Colonic mucosa (tissue), 1 donor: ENCODE data around the gene PTGER2.

DNA sequence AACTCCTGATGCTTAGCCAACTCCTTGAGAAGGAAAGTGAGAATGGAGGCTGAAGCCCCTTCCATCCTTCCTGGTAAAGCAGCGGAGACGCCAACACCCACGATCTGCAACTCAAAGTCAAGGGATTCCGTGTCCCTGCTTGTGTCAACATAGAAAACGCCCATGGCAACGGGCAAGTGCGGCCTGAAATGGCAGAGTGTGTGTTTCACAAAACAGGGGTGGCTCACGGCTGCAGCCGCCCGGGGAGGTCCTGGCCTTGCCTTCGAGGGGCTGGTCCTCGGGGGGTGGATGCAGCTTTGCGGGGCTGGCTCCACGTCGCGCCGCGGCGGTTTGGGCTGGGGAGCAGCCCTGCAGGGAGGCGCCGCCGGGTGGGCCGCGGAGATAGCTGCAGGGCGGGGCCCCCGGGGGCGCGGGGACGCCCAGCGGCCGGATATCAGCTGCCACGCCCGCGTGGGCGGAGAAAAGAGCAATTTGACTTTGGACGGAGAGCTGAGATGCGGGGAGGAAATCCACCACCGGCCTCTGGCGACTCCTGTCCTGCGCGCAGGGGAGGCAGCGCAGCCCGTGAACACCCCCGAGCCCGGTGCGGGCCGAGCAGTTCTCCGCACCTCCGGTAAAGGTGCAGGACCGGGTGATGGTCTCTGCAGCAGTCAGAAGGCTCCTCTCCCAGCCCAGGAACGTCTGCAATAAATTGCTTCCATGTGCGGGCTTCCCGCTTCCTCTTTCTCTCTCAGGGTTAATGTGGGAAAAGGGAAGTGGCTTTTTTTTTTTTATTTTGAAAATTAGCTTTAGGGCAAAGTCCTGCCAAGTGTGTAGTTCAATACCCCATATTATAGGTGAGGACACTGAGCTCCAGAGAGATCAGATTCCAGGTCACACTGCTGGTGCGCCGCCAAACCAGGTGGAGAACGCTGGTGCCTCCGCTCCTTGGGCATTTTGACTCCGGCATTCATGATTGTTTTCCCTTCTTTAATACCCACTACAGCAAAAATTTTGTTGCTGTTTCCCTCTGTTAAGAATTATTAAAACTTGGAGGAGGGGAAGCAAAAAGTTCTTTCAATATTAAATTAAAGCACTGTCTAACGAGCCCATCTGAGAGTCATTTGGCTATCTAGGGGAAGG, 110.6 kb downstream of the ARF6 start:
- PRO-cap, result bidirectional peak, plus-strand start at position 469 of the sequence, minus-strand start at position 332 of the sequence; bidirectional peak, plus-strand start at position 895 of the sequence, minus-strand start at position 683 of the sequence

- PRO-cap, result no peak
These were observed 29.4 kb downstream of the SOS2 start for GRCh38 chr14:50201956-50202316.

DNA sequence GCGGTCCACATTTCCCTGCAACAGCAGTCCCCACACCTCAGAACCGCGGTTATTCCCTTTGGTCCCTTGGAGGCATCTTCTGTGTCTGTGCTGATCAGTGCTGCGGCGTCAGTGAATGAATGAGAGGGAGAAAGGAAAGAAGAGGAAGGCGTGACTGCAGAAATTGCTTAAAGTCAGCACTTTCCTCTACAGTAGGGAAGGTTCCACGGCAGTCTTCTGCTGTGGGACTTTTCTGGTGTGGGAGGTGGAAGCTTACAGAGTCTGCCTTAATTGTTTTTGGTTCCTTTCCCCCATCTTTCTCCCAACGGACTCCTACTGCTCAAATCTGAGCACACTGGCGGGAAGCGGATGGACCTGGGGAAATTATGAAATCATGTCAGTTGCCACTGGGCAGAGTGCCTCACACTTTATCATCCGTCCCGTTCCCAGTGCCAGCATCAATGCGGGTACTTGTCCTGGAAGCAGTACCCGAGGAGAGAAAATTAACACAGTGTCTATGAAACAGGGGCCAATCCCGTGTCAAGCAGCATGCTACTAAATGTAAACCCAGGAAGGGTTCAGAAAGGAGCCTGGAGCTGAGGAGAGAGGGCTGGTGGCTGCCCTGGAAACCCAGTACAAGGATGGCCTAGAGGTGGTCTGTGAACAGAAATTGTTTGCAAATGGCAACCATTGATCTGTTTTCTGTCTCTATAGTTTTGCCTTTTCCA, 654 bp upstream of the CDKL1 start:
- PRO-cap, result unidirectional peak, minus-strand start at position 113 of the sequence

- PRO-cap, result no peak
These were observed 23.3 kb downstream of the SAV1 start for GRCh38 chr14:50644684-50645263.

DNA sequence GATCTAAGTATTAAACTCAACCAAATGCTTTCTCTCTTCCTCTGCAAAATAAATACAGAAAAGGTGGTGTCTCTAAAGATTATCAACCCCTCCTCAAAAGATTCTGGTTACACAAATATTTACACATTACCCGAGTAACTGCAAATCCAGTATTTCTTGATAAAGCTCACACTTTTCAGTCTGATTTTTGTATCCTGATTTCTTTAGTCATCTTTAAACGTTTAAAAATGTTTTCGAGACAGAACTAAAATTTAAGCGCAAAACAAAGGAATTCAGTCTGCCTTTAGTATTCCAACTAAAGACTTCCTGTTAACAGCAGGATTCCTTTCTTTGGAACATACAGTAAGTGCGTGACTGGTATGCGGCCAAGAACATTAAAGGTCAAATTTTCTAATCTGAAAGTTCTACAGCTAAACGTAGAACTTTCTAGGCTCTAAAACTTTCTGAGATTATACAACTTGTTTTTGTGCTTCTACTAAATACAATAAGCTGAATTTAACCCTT, 10.0 kb downstream of the SAV1 start:
- PRO-cap, result no peak

DNA sequence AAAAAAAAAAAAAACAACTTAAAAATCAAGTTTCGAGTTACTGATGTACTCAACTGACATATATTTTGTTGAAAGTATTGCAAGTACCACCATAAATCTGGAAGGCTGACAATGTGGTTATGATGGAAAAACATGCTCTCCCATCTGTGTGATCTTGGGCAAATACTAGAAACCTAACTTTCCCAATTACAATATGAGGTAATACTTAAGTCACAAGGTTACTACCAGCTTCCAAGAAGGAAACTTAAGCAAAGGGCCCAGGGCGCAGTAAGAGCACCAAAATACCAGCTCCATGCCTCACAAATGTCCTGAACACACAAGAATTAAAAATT, 1.4 kb downstream of the SAV1 start:
- PRO-cap, result unidirectional peak, plus-strand start at position 247 of the sequence

GRCh38 chr14:50667115-50667607, 945 bp downstream of the SAV1 start:
- PRO-cap, result no peak

- PRO-cap, result no peak
These were observed 60.2 kb downstream of the NIN start for GRCh38 chr14:50770633-50771270.

DNA sequence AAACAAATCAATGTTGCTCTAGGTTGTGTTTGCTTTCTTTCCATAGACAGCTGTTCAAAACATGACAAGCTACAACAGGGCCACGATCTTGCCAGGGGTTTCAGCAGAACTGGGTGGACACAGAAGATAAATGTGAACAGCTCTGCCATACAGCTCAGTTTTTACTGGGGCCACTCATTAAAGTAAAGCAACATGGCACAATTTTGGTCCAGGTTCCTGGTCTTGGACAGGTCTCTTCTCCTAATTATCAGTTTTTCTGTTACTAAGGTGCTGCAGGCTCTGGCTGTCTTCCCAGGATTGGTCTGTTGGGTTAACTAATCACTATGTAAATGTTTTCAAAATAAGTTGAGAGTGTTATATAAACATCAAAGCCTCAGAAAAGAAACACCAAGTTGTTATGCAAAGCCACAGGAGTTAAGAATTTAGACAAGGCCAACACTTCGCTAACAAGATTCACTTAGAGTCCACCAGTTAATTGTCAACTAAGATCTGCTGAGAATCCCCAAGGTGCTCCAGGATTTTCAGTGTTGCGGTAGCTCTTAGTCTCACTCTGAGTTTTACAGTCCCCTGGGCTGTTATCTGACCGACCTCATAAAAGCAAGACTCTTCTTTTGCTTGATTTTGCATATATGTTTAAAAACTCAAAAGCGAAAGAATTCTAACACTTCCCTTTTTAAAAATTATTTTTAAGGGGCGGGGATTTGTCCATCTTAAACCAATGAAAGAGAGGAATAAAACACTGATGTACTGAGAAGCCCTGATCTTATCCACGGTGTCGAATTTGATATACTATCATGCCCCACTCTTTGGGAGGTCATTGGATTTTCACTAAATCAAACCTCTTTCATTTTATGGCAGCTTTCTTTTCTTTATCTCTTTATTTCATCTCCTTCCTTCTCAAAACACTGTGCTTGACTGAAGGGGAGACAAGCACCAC, 7.2 kb downstream of the NIN start:
- PRO-cap, result unidirectional peak, minus-strand start at position 581 of the sequence

DNA sequence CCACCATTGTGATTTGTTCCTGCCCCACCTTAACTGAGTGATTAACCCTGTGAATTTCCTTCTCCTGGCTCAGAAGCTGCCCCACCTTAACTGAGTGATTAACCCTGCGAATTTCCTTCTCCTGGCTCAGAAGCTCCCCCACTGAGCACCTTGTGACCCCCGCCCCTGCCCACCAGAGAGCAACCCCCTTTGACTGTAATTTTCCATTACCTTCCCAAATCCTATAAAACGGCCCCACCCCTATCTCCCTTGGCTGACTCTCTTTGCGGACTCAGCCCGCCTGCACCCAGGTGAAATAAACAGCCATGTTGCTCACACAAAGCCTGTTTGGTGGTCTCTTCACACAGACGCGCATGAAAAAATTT, 24.7 kb downstream of the ABHD12B start:
- PRO-cap, result no peak

DNA sequence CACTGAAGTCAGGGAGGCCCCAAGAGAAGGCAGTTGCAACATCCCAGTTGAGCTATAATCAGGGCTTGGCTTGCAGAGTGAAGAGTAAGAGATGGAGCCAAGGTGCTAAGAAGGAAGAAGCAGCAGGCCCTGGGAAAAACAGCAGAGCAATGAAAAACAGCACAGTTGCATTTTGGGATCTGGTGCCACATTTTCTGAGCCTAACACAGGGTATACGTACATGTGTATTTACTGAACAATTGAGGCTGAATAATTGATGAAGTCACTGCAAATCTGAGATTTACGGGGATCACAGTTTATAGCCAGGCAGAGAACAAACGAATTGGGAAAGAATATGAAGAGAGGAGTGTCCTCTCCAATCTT, 171.7 kb upstream of the FRMD6 start:
- PRO-cap, result no peak

DNA sequence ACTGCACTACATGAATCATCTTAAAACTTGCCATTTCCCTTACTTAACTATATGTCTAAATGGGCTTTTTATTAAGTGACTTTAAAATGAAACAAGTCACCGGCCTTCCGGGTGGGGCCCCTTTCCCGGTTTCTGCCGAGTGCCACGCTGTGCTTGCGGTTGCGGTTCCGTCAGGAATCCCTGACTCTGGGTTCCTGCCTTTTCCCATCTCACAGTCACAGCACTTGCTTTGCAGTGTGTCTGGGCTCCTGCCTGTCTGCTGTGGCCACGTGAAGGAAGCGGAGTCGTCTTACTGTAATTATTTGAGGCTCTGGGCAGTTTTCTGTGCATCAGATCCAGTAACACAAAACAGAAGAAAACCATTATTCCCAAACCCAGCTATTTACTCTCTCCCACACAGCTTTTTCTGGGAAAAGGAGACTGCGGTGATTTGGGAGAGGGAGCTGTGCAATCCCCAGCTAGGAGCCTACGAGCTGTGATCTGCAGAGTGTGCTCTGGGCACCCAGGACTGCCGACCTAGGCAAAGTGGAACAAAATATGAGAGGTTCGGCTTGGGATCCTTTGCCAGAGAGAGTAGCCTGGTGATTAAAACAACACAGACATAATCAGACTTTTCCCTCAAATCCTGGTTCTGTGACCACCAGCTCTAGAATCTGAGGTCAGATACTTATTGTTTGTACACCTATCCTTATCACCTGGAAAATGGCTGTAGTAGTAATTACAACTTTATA, 43.9 kb upstream of the FRMD6 start:
- PRO-cap, result no peak

DNA sequence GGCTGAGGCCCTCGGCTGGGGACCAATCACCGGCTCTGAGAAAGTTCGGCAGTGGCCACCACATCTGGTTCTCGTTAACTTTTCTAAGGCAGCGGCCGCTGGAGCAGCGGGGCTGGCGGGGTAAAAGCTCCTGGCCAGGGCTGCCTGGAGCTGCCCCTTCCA, 161 bp upstream of the NID2 start:
- PRO-cap, result bidirectional peak, plus-strand start at position 86 of the sequence, minus-strand start outside the sequence

DNA sequence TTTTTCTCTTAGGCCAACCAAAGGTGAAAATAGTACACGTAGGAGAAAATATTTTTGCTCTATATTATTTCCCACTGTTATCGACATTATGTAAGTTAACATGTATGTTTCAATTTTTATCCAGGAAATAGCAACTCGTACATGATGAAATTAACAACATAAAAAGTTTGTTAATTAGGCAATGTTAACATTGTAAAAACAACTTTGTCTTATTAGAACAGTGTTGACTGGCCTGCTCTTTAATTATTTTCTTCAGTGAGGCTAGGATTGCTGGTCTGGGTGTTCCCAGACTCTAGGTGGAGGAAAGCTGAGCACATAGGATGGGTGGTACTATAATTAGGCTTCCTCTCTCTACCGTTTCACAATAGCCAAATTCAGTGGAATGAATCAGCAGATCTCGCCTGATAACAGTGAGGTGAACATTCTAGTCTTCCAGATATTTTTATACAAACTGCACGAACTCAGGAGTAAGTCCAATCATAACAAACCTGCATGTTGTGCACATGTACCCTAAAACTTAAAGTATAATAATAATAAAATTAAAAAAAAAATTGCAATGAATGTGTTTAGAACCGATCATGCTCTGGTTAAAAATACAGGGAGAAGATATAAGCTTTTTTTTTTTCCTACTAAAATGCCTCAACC, 11.9 kb downstream of the PTGDR start:
- PRO-cap, result no peak

DNA sequence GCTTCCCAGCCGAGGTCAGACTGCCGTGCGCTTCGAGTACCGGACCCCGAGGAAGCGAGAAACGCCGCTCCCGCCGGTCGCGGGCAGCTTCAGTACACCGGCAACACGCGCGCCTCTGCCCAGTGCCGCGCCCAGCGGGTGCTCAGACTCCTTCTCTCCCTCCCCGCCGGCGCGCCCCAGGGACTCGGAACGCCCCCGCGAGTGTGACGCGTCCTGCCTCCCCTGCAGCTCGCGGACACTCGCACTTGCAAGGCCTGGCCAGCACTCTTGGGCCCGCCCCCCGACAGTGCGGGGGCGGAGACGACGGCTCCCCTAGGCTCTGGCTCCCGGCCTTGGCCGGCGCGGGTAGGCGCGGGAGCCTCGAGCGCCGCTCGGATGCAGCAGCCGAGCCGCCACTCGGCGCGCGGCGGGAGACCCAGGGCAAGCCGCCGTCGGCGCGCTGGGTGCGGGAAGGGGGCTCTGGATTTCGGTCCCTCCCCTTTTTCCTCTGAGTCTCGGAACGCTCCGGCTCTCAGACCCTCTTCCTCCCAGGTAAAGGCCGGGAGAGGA, at the start of gene PTGER2:
Gene PTGER2 (plus strand): TSS at position 342 of the 549 bp plus-strand sequence.
- PRO-cap, result bidirectional peak, plus-strand start at position 286 of the sequence, minus-strand start at position 117 of the sequence

DNA sequence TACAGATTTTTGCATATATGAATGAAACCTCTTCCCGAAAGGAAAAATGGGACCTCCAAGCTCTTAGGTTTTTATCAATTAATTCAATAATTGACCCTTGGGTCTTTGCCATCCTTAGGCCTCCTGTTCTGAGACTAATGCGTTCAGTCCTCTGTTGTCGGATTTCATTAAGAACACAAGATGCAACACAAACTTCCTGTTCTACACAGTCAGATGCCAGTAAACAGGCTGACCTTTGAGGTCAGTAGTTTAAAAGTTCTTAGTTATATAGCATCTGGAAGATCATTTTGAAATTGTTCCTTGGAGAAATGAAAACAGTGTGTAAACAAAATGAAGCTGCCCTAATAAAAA, 13.1 kb downstream of the PTGER2 start:
- PRO-cap, result no peak

GRCh38 chr14:54251886-54252848, 144.6 kb upstream of the CDKN3 start:
- PRO-cap, result no peak

DNA sequence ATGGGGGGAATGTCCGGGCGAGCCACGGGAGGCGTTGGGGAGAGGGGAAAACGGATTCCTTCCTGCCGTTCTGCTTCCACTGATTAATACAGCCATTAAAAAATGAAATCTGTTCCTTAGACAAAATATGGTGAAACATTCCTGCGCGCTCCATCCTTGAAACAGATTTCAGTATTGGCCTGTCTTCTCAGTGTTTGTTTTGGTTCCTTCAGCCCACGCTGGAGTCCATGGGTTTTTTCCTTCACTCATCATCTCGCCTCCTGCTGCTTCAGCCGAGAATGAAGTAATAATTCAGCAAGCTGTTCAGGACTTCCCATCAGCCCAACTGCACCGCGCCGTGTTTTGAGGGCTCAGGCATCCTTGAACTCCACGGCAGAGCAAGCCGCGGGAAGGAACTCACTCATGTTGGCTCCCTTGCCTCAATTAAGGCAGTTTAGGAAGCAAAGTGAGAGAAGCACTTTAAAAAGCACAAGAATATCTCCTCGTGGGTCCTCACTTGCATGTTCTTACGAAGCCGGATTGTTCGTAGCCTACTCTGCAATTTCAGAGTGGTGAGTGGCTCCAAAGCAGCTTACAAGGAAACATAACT, 47.6 kb upstream of the CDKN3 start:
- PRO-cap, result bidirectional peak, plus-strand start at position 306 of the sequence, minus-strand start at position 165 of the sequence

DNA sequence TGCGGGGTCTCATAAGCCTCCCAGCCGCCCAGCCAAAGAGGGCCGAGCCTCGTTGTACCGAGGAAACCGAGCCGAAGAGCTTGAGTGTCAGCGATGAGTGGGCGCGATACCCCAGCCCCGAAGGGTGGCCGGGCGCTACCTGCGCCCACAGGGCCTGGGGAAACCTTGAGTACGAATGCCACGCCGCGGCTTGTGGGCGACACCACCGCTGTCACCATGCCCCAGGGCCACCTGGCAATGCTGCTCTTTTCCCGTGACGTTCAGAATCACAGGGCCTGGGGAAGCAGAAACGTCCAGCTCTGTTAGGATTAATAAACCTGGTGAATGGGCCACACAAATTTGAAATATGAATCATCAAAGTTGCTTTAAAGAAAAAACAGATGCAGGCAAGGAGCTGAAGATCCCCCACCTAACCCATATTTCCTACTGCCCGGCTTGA, 541 bp downstream of the CDKN3 start:
- PRO-cap, result no peak

- PRO-cap, result no peak
These were observed 17.4 kb downstream of the CNIH1 start for GRCh38 chr14:54423785-54424129.